ENCODE measurements around a stretch of chr5.

DNA sequence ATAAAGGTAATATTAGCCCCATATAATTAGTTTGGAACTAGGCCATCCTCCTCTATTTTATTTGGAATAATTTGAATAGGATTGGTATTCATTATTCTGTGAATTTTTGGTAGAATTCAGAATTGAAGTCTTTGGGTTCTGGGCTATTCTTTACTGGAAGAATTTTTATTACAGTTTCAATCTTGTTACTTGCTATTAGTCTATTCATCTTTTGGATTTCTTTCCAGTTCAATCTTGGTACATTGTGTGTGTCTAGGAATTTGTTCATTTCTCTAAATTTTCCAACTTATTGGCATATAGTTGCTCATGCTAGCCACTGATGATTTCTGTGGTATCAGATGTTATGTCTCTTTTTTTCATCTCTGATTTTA, 317.8 kb downstream of the NNT start:
- PRO-cap, 4 experiments: no peak in any of the 4 experiments
- RAMPAGE, long total RNA, 2 experiments: no peak in any of the 2 experiments

DNA sequence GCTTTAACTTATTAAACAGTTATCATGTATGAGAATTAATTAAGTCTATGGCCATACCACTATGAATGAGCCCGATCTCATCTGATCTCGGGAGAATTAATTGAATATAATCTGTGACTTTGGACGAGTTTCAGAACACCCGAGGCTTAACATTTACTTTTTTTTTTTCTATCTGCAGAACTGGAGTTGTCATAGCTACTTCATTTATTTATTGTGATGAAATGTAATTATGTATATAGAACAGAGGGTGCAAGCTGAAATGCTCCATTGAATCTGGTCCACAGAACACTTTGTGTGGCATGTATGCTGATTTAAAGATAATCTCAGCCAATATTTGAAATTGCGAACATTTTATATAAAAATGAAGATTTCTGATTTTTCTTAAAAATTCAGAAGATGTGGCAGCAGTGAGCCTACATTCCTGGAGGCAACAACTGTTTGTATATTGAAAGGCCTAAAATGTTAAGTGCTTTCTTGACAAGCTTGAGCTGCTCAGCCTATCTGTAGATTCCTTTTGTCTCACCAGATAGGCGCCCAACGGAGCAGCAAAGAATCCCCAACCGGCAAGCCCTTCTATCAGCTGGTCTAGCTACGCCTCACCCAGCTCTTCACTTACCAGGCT, 170.8 kb upstream of the MRPS30 start:
- PRO-cap, 4 experiments: no peak in any of the 4 experiments
- RAMPAGE, long total RNA, 2 experiments: no peak in any of the 2 experiments

- PRO-cap, 4 experiments: peak in 3 of 4 experiments; most common minus-strand start chr5:44809782 (in 2)
- RAMPAGE, long total RNA, 2 experiments: start-site peak on the minus strand in 1 of 2 experiments, at chr5:44809427-44809491 at its widest, 5 reads per replicate
Measured at GRCh38 chr5:44809295-44810213, 807 bp downstream of the MRPS30 start.

DNA sequence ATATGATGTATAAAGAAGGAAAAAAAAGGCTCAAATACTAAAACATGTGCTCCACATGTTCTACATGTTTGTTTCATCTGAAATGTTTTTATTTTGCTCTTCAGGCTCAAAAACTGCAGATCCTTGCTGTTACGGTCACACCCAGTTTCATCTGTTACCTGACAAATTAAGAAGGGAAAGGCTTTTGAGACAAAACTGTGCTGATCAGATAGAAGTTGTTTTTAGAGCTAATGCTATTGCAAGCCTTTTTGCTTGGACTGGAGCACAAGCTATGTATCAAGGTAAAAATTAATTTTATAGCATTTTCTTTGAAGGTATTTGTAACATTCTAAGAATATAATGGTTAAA, 4.2 kb downstream of the MRPS30 start:
- PRO-cap, 4 experiments: no peak in any of the 4 experiments
- RAMPAGE, long total RNA, 2 experiments: no peak in any of the 2 experiments

GRCh38 chr5:50794666-50795398, 128.4 kb downstream of the PARP8 start:
- PRO-cap, 4 experiments: no peak in any of the 4 experiments
- RAMPAGE, long total RNA, 2 experiments: no peak in any of the 2 experiments

GRCh38 chr5:50855738-50856047, 189.3 kb downstream of the PARP8 start:
- PRO-cap, 4 experiments: no peak in any of the 4 experiments
- RAMPAGE, long total RNA, 2 experiments: no peak in any of the 2 experiments

- PRO-cap, 4 experiments: no peak in any of the 4 experiments
- RAMPAGE, long total RNA, 2 experiments: no peak in any of the 2 experiments
Measured at GRCh38 chr5:50969967-50970459, 303.6 kb downstream of the PARP8 start.

DNA sequence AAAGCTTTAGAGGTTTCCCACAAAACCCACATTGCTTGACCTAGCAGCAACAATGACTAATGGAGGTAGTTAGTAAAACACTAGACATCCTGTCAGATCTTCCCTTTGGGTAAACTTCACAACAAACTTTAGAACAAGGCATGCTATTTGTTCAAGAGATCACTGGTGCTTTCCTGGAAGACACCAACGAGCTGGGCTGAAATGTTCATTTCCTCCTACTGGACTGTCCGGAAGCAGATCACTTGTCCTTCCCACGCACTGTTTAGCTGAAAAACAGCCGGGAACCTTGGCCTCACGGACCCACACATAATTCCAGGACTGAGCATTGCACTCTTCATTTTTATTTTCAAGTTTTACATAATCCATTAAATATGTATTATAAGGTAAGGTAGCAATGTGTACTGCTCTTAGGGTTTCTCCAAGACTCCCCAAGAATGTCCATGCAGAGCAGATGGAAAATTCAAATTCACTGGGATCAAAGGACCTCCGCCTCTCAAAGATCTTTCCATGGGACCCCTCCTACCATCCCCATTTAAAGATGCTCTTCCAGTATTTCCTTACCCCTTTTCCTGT, 78.0 kb upstream of the ITGA1 start:
- PRO-cap, 4 experiments: no peak in any of the 4 experiments
- RAMPAGE, long total RNA, 2 experiments: no peak in any of the 2 experiments

GRCh38 chr5:52725150-52725820, 62.4 kb upstream of the ITGA1 start:
- PRO-cap, 4 experiments: peak in 1 of 4 experiments; most common plus-strand start chr5:52725576 (in 1)
- RAMPAGE, long total RNA, 2 experiments: no peak in any of the 2 experiments

DNA sequence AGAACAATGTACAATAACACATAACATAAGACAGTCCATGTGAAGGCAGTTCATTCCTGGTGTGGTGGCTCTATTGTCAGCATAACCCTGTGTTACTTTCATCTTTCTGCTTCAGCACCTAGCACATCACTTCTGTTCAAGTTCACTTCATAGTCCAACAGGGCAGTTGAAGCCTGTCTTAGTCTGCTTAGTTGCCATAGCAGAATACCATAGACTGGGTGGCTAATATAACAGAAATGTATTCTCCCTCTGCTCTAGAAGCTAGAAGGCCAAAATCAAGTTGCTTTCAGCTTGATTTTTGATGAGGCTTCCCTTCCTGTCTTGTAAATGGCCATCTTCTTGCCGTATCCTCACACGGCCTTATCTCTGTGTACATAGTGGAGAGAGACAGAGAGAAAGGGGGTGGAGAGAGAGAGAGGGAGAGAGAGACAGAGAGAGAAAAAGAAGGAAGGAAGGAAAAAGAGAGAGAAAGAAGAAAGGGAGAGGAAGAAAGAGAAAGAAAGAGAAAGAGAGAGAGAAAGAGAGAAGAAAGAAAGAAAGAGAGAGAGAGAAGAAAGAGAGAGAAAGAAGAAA, 46.4 kb downstream of the ITGA1 start:
- PRO-cap, 4 experiments: no peak in any of the 4 experiments
- RAMPAGE, long total RNA, 2 experiments: no peak in any of the 2 experiments

GRCh38 chr5:52897181-52897613, 92.0 kb upstream of the ITGA2 start:
- PRO-cap, 4 experiments: no peak in any of the 4 experiments
- RAMPAGE, long total RNA, 2 experiments: start-site peak on the plus strand in 1 of 2 experiments, at chr5:52897494-52897523 at its widest, 66 reads per replicate

DNA sequence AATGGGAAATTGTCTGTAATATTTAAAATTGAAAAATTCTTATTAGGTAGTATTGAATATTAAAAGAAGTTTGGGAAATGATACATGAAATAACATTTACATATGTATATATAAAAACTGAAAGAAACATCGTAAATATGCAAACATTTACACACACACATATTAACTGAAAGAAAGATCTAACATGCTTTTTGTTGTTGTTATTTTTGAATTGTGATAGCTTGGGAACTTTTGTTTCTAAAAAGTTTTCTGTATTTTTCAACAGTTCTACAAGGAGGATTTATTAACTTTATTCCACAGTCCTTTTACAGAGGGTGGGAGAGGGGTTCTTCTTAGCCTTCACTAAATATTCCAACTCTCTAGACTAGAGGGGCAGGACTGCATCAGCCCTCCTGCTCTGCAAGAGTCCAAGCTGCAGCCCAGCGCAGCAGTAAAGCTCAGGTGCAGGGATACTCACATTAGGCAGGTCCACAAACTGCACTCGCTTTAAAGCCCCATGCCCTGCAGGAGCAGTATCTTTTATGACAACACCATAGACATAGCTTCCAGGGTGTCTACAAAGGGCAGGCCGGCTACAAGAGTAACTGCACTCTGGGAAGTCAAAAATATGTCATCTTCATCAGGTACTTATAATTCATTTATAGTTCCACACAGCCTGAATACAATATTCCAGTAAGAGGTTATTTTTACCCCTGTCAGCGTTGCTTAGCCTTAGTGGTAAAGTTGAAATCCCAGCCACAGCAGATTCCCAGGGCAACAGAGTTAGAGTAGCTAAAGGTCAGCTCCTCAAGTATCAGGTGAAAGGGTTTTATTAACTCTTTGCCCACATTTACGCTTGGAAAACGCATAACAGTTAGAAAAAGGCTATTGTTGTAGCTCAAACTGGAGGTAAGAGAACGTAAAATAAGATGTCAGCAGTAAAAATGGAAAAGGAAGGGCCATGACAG, 82.5 kb upstream of the ITGA2 start:
- PRO-cap, 4 experiments: no peak in any of the 4 experiments
- RAMPAGE, long total RNA, 2 experiments: no peak in any of the 2 experiments

- PRO-cap, 4 experiments: no peak in any of the 4 experiments
- RAMPAGE, long total RNA, 2 experiments: no peak in any of the 2 experiments
Measured at GRCh38 chr5:52907682-52908125, 81.4 kb upstream of the ITGA2 start.

- PRO-cap, 4 experiments: no peak in any of the 4 experiments
- RAMPAGE, long total RNA, 2 experiments: start-site peak on the plus strand in 1 of 2 experiments, at chr5:52915255-52915594 at its widest, 47 reads per replicate
Measured at GRCh38 chr5:52915244-52915823, 73.8 kb upstream of the ITGA2 start.

DNA sequence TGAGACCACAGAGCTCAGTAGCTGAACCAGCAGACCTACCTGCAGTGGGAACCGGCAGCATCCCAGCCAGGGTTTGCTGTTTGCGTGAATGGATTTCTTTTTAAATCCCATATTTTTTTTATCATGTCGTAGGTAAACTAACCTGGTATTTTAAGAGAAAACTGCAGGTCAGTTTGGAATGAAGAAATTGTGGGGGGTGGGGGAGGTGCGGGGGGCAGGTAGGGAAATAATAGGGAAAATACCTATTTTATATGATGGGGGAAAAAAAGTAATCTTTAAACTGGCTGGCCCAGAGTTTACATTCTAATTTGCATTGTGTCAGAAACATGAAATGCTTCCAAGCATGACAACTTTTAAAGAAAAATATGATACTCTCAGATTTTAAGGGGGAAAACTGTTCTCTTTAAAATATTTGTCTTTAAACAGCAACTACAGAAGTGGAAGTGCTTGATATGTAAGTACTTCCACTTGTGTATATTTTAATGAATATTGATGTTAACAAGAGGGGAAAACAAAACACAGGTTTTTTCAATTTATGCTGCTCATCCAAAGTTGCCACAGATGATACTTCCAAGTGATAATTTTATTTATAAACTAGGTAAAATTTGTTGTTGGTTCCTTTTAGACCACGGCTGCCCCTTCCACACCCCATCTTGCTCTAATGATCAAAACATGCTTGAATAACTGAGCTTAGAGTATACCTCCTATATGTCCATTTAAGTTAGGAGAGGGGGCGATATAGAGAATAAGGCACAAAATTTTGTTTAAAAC, 18.8 kb downstream of the MOCS2 start:
- PRO-cap, 4 experiments: no peak in any of the 4 experiments
- RAMPAGE, long total RNA, 2 experiments: no peak in any of the 2 experiments

- PRO-cap, 4 experiments: no peak in any of the 4 experiments
- RAMPAGE, long total RNA, 2 experiments: no peak in any of the 2 experiments
Measured at GRCh38 chr5:53276837-53277279, 167.3 kb upstream of the MOCS2 start.

GRCh38 chr5:53478417-53479037, 1.9 kb upstream of the FST start:
- PRO-cap, 4 experiments: peak in 4 of 4 experiments; most common plus-strand start chr5:53478586 (in 4); most common minus-strand start chr5:53478902 (in 3)
- RAMPAGE, long total RNA, 2 experiments: no peak in any of the 2 experiments

- PRO-cap, 4 experiments: peak in 4 of 4 experiments; most common plus-strand start chr5:53479234 (in 2); most common minus-strand start chr5:53479117 (in 3)
- RAMPAGE, long total RNA, 2 experiments: no peak in any of the 2 experiments
Measured at GRCh38 chr5:53479038-53479373, 1.4 kb upstream of the FST start.

- PRO-cap, 4 experiments: no peak in any of the 4 experiments
- RAMPAGE, long total RNA, 2 experiments: no peak in any of the 2 experiments
Measured at GRCh38 chr5:54021730-54022470, 288.5 kb downstream of the ARL15 start.

DNA sequence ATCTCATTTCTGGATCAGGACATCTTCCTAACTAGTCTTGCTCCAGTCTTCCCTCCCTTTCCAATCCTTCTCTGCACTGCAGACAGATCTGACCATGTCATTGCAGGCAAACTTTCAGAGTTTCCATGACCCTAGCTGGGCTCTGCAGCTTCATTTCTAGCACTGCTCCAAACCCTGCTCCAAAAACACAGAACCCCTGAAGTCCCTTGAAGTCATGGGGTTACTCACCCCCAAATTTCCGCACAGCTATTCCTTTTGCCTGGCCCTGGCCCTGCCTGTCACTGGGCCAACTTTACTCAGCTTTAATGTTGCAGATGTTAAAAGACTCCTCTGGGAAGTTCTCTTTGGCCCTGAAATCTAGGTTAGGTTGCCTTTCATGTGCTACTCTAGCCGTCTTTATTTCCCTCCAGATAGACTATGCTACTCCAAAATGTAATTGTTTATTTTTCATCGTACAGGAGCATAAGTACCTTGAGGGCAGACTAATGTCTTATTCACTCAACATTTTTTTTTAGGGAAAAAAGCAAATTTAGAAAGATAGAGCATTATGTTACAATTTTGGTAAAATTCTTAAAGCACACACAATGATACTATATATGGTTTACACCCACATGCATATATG, 9.5 kb downstream of the ARL15 start:
- PRO-cap, 4 experiments: no peak in any of the 4 experiments
- RAMPAGE, long total RNA, 2 experiments: no peak in any of the 2 experiments

Data from right lobe of liver (tissue), 4 donors.